Cardiac septum (tissue), 1 donor: ENCODE data around the gene QRFP.

GRCh38 chr9:130351862-130352460 is 86.4 kb downstream of the HMCN2 start:
- PRO-cap, result no peak

DNA sequence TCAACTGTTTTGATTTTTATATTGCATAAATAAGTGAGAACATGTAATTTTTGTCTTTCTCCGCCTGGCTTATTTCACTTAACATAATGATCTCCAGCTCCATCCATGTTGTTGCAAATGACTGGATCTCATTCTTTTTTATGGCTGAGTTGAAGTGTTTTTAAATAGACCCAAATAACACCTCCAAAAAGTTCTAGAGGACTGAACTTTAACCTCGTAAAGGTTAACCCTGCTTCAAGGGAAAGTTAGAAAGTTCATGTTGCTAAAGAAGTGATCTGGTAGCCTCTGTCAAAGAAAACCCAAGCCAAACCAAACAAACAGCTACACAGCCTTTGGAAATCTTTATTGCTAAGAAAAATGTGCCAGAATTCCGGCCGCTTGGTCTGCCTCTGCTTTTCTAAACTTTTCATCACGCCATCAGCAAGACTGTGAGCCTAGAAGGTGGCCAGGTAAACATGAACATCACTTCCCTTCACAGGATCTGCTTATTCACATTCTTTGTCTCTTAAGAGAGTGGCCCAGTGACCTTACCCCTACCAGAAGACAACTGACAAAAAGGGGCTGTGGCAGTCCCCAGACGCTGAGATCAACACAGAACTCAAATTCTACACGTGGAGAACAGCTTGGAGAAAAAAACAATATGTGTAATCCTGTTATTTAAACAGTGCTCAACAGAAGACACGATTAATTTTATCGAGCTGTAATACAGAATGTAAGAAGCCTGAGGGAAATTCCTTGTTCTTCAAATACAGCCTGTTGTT is 17.9 kb downstream of the FUBP3 start:
- PRO-cap, result no peak

GRCh38 chr9:130599726-130600287 is 20.4 kb downstream of the FUBP3 start:
- PRO-cap, result no peak

DNA sequence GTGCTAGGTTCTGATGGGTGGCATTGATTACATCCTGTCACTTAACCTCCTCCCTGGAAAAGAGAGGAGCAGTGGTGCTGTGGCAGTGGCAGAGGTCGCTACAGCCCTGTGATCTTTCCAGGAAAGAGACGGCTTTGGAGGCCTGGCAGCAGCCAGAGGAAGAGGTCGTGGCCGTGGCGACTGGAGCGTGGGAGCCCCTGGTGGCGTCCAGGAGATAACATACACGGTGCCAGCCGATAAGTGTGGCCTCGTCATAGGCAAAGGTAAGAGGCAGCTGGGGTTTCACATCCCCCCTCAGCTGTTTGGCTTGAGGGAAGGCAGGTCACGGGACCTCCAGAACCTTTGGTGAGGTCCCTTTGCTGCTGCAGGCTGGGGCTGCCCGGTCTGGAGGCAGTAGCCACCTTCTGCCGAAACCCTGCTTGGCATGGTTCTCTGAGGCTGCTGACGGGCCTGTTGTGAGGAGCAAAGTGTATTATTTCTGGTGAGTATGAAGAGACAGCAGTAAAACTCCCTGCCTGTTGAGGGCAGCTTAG is 38.1 kb upstream of the PRDM12 start:
- PRO-cap, result no peak

- PRO-cap, result bidirectional peak, plus-strand start at chr9:130690312, minus-strand start at chr9:130690063
These were observed 3.7 kb upstream of the EXOSC2 start for GRCh38 chr9:130689903-130690221.

GRCh38 chr9:130713194-130714060 is 19.8 kb downstream of the EXOSC2 start:
- PRO-cap, result unidirectional peak, minus-strand start at chr9:130713852

DNA sequence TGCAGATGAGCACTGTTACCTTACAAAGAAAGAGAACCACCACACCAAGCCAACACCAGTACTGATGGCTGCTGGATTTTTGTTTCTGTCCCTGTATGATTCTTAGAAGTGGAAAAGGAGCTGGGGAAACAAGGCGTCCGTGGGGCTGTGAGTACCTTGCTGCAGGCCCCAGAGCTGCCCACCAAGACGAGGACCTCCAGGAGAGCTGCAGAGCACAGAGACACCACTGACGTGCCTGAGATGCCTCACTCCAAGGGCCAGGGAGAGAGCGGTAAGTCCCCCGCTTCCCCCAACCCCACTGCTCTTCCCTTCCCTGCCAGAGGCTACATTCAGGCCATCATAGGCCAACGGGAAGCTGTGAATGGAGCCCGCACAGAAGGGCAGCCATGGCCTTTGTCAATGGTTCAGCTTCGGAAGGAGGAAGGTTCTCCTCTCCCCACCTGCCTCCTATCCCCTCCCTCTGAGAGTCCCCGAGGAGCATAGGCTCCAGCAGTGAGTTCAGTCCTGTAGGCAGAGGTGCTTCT is 16.2 kb downstream of the QRFP start:
- PRO-cap, result no peak

DNA sequence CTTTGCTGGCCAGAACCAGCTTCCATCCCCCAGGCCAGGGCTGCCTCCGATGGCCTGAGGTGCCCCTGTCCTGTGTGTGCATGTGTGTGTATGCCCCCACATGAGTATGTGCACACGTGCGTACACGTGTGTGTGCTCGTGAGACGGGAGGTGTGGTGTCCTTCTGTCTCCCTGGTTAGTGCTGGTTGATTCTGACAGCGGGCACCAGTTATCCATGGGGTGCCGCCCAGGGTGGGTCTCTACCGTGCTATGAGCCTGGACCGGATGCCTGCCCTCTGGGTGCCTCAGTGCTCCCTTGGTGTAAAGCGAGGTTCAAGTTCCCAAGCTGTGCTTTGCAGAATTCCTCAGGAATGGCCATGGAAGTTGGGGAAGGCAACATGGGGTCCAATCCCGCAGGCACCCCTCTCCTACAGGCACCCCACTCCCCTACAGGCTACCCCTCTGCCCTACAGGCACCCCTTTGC is at the start of gene QRFP:
TSS of gene QRFP (minus strand) at position 75 of the 464 bp plus-strand sequence.
- PRO-cap, result no peak

DNA sequence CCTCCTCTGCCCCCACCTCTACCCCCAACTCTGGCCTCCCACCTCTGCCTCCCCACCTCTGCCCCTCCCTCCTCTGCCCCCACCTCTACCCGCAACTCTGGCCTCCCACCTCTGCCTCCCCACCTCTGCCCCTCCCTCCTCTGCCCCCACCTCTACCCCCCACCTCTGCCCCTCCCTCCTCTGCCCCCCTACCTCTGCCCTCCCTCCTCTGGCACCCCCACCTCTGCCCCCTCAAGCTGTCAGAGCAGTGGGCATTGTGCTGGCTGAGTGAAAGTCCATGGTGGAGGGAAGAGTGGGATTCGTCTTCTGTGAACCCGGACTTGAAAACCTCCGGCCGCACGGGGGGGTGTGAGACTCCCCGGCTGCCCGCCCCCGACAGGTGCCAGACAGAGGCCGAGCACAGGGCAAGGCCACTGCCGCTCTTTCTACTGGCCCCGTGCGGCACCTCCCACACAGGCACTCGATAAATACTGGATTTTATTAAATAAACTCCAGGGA is 2.4 kb upstream of the QRFP start:
- PRO-cap, result no peak

DNA sequence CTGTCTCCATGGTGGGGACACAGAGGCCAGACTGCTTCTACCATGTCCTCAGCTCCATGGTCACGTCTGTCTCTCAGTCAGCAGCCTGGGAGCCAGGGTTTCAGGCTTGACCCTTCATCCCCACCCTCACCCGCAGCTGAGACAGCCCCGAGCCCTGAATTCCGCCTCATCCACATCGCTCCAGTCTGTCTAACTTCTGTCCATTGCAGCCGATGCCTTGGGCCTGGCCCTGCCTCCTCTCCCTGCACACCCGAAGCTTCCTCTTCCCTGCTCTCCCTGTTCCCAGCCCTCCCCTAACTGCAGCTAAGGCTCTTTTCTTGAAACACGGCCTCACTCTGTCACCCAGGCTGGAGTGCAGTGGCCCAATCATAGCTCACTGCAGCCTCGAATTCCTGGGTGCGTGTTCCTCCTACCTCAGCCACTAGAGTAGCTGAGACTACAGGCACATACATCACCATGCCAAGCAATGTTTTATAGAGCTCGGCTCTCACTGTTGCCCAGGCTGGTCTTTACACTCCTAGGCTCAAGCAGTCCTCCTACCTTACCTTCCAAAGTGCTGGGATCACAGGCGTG is 28.3 kb downstream of the LAMC3 start:
- PRO-cap, result no peak

DNA sequence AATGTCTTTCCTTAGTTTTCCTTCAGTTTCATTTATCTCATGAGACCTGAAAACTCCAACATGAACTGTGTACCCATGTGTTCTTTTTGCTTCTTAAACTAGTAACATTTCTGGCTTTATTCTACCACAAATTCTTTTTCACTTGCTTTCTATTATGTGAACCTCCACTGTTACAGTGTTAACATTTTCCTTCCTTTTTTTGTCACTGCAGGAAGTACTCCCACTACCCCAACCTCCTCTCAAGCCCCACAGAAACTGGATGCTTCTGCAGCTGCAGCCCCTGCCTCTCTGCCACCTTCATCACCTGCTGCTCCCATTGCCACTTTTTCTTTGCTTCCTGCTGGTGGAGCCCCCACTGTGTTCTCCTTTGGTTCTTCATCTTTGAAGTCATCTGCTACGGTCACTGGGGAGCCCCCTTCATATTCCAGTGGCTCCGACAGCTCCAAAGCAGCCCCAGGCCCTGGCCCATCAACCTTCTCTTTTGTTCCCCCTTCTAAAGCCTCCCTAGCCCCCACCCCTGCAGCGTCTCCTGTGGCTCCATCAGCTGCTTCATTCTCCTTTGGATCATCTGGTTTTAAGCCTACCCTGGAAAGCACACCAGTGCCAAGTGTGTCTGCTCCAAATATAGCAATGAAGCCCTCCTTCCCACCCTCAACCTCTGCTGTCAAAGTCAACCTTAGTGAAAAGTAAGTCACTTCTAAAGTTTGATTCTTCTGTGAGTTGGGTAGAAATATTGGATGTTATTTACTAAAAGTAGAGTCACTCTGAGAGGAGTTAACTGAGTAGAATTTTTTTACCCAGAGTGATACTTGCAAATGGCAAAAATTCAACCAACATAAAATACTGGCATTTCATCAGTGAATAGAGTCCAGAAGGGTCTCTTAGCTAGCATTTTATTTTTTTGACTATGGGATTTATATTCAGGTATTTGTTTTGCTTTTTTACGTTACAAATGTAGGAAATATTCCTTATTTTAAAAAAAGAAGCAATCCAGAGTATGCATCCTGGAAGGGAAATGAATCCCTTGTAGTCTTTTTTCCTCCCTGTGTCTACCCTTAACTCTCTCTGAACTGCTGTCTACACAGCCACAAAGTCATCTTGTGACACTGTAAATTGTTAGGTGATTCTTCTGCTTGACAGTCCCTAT is 19.1 kb downstream of the NUP214 start:
- PRO-cap, result no peak

DNA sequence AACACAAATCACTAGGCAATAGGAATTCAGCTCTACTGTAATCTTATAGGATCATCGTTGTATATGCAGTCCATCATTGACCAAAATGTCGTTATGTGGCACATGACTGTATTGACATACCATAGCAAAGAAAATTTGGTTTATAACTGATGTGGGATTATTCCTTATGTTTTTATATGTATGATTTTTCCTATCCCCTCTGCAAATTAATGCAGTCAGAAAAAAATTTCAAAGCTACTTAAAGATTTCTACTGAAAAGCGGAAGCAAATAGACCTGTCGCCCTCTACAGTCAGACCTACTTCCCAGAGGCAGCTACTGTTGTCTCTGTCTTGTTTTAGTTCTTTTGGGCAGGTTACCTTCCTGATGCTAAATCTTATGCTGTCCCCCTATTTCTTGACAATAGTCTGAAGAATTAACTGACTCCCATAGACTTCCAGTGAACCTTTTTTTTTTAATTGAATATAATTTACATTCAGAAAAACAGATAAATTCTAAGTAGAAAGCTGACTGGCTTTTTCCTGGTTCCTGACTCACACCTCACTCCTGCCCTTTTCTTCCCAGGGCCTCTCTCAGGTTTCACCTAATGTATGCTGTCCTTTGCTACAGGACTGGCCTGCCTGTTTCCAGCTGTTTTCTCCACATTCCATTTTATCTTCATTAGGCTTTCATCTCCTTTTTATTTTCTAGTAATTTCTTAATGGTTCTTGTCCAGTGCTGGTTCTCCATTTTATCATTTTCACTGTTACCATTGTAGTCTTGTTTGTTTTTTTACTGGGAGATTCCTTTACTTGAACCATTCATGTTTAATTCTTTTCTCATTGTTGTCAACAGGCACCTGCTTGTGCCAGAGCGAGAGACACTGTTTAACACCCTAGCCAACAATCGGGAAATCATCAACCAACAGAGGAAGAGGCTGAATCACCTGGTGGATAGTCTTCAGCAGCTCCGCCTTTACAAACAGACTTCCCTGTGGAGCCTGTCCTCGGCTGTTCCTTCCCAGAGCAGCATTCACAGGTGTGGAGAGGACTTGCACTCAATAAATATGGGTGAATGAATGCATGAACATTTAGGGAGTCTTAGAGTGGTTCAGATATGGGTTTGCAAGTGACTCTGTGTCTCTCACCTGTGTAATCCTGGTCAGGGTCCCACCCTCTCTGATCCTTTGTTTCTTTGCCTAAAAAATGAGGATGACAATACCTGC is 37.2 kb downstream of the NUP214 start:
- PRO-cap, result no peak

DNA sequence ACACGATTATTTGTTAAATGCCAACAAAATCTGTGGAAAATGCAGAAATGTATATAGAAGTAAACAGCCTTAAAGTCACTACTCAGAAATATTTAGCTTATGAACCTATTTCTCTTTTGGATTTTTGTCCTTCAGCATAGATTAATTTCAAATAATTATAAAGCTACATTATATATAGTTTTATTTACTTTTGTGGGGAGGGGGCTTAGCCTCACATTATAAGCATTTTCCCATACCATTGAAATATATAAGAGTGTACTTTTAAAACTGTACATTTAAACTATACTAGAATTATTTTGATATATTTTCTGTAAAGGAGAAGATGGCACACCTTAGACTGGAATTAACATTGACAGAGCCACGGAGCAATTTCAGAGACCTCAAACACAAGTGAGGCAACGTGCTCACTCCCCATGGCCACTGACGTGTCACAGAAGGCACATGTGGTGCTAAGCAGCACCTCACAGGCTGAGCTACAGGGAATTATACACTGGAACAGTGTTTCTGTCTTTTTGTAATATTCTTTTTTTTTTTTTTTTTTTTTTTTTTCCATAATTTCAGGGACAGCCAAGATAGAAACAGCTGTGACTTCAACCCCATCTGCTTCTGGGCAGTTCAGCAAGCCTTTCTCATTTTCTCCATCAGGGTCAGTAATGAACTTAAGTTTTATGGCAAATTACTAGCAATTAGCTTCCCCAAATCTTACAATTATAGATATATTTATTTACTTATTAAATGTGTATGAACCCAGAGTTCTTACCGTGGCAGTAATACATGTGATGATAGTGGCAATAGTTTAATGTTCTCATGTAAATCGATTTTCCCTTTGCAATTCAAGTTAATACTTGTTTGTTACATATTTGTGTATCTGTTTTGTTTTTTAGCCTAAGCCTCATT is 66.5 kb downstream of the NUP214 start:
- PRO-cap, result no peak

- PRO-cap, result bidirectional peak, plus-strand start at chr9:131394113, minus-strand start at chr9:131393779
These were observed 344 bp upstream of the PRRC2B start for GRCh38 chr9:131393567-131393917.

- PRO-cap, result no peak
These were observed 38.7 kb downstream of the PRRC2B start for GRCh38 chr9:131432378-131433118.

DNA sequence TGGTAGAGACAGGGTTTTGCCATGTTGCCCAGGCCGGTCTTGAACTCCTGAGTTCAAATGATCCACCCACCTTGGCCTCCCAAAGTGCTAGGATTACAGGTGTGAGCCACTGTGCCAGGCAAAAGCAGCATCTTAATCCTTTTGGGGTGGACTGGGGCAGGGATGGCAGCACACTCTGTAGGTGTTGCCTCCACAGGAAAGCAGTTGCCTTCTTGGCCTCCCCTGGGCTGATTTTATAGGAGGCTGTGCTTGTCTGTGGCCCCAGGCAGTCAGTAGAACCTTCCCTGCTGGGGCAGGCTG is 49.7 kb downstream of the PRRC2B start:
- PRO-cap, result no peak

DNA sequence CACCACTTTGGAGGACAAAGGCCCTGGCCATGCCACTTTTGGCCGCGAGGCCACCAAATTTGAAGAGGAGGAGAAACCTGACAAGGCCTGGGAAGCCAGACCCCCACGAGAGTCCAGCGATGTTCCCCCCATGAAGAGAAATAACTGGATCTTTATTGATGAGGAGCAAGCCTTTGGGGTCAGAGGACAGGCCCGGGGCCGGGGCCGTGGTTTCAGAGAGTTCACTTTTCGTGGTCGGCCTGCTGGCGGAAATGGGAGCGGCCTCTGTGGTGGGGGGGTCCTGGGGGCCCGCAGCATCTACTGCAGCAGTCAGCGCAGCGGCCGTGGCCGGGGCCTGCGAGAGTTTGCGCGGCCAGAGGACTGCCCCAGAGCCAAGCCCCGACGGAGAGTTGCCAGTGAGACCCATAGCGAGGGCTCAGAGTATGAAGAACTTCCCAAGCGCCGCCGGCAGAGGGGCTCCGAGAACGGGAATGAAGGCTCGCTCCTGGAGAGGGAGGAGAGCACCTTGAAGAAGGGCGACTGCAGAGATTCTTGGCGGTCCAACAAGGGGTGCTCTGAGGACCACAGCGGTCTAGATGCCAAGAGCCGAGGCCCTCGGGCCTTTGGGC is 27.5 kb upstream of the POMT1 start:
- PRO-cap, result no peak

DNA sequence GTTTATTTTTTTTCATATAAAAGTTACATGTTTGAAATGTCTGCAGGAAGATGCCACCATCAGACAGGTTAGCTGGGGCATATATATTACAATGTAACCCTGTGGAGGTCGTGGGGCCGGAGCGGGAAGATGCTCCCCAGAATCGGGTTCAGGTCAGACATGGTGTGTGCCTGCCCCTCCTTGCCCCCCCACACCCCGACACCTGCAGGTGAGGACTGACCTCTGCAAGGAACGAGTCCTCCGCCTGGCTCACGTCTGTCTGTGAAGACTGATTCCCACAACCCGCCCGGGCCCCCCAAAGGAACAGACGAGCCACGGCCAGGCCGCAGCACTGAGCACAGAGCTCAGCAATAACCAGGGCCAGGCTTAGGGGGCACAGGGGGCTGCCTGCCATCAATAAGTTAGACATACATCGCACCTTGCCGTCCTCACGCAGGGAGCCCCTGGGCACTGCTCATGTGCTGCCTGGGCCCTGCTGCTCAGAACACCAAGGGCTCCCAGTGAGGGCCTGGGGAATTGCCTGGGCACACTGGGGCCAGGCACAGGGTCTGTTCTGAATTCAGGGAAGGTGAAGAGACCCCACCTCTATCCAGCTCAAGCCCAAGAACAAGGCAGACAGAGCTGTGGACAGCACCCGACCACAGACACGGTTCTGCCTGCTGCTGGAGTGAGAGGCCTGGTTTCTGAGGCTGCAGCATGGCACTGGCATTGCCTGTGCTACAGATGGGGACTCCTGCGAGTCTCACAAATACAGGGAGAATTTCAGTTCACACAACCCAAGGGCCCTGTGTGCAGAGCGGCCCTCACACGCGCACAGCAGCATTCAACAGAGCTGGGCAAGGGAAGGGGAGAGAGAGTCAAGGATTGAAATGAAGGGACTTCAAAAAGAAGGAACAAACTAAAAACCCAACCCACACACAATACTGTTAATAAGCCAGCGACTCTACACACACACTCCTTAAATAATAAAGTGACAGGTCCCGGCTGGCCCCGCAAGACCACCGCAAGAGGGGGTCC is 31.8 kb downstream of the PRRT1B start:
- PRO-cap, result no peak

GRCh38 chr9:131590369-131590898 is 45.1 kb downstream of the PRRT1B start:
- PRO-cap, result no peak

DNA sequence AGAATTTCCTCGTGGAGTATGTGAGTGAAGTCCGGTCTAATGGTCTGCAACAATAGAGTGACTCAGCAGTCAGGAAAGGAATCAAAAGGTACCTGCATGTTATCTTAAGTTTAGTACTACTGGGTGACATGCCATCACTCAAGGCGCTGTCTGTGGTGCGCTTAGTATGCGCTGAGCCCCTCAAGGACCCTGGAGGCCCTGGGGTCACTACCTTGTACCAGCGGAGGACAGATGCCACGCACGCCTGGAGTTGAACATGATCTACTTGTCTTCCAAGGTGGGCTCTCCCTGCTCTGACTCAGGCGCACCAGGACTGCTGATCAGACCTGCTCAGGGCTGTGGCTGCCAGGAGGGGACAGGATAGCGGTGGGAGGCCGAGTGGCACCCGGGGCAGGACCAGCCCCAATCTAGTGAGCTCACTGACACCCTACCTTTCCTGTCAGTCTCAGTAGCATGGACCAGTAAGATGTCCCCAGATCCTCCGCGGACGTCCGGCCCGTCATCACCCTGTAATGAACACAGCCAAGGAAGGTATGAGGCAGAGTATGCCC is 50.6 kb downstream of the PRRT1B start:
- PRO-cap, result no peak